Sciatic nerve (tissue), 1 donor: ENCODE measurements around a stretch of chr10.

GRCh38 chr10:59175570-59175982 is 867 bp upstream of the PHYHIPL start:
- PRO-cap = no peak

- PRO-cap = no peak
Measured at GRCh38 chr10:59388039-59388392, 25.7 kb upstream of the FAM13C start.

DNA sequence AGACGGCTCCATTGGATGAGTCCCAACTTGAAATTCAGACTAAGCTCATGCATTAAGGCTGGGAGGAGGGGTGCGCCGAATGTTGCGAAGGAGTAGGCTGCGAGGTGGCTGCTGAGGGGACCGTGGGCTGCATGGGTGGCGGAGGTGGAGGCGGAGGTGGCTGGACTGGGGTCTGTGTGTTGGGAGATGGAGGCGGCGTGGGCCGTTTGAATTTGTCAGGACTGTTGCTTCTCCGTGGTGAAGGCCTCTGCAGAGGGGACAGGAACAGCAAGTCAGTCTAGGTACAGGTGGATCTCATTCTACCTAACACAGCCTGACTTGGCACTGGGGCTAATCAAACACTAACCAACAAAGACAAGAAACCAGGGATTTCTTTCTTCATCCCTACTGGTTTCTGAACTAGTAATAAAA is 39.6 kb upstream of the MRLN start:
- PRO-cap = no peak

DNA sequence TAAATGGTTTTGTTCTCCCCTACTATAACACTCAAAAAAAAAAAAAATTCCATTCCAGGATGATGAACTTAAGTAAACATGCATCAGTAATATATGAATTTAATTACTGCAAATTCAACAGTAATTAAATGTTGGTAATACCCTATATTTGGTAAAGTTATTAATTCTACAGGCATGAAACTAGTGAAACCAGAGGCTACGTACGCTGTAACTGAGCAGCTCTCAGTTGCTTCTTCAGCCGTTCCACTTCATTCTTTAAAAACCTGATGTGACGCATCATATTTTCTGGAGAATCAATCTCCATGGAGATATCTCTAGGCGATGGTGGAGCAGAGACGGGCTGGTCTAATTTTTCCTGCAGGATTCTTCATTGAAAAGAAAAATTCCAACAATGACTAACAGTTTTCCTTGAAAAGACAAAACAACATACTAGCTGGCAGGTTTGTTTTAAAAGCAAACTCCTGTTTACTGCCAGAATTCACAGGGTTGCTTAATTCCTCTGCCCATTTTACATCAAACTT is 59.2 kb upstream of the MRLN start:
- PRO-cap = no peak

GRCh38 chr10:59895590-59896216 is 10.7 kb downstream of the CCDC6 start:
- PRO-cap = no peak

- PRO-cap = no peak
Measured at GRCh38 chr10:60285530-60285945, 104.1 kb downstream of the ANK3 start.

DNA sequence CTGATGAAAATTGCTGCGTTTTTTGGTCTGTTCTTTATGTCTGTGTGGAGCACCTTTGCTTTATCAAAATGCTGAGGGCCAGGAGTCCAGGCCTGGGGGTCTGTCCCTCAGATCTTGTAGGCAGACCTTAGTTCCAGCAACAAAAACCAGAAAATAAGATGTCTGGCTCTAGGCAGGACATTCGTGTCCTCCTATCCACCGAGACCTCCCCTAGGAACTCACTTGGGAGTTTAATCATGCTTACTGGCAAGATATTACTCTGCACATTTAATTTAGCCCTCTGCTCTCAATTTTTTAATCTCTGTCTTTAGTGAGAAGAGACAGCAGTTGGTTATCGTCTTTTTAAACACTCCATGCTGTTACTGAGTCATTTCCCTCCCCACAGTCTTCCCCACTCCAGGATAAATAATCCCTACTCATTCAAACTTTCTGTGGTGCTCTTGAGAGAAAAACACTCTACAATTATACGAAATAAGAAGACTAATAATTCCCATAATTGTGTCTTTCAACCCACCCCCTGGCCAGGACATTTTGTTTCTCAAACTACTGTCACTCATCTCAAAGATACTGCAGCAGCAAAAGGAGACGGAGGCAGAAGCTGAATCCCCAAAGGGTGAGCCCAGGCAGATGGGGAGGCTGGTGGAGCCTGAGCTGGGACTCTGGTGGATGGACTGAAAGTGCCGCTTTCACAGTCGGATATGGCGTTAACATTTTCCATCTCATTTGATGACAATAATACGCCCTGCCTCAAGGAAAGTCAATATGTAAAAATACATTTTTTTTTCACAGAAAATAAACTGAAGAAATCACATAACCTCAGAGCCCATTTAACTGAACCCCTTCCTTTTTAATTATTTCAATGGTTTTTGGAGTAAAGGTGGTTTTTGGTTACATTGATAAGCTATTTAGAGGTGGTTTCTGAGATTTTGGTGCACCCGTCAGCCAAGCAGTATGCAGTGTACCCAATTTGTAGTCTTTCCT is 84.2 kb downstream of the ANK3 start:
- PRO-cap = no peak

GRCh38 chr10:60384620-60385290 is 4.9 kb downstream of the ANK3 start:
- PRO-cap = no peak

DNA sequence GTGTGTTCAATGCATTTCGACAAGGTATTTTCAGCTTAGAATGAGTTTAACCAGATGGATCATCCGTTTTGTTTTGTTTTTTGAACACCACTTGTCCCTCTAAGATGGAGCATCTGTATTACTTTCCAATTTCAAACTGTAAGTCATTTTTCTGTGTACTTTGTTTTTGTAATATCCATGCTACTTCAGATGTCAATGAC is 9.0 kb downstream of the CDK1 start:
- PRO-cap = no peak

GRCh38 chr10:60827721-60828695 is 49.7 kb downstream of the CDK1 start:
- PRO-cap = no peak

DNA sequence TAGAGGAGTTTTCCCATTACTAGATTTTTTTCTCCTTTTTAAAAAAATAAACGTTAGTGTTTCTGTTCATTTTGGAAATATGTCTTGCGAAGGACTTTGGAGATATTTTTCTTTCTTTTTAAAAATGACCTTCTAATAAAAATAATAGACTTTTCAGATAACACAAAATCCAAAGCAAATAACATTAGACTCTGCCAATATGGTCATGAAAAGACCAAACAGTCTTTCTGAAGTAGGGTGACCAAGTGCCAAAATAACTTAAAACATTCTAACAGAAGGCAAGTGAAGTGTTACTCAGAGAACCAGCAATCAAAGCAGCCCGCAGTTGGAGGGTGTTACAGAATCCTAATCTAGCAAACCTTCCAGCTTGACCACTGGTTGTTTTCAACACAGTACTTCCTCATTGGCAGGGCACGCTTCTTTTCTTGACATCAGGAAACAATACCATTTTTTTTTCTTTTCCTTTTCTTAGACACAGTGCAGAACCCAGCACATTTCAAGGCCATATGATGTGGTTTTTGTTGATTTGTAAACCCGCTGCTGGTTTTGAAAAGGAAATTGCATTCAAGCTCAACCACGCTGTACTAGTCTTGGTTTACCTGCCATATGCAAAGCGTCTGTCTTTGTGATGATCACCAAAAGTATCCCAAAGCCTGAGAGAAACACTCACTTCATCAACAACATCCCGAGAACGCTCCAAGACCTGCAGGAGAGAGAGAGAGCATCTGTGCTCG is 33.5 kb downstream of the RHOBTB1 start:
- PRO-cap = no peak

DNA sequence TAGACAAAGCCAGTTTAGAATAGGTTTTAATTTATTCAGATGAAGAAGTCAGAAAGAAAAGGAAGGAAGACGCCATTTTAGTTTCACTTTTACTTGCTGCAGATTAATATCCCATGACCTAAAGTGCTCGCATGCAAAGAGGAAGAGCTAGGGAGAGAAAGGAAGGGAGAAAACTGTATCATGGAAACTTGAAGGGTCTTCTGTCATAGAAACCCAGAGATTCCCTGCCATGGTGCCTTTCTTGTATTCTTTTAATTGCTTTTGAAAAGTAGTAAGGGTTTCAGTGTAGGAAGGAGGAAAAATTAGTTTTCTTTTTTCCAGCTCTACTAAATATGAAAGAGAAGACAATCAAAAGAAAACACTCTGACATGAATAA is 55.4 kb downstream of the TMEM26 start:
- PRO-cap = no peak

GRCh38 chr10:61923256-61923784 is 21.8 kb downstream of the ARID5B start:
- PRO-cap = no peak

- PRO-cap = no peak
Measured at GRCh38 chr10:61942862-61943611, 41.5 kb downstream of the ARID5B start.

- PRO-cap = no peak
Measured at GRCh38 chr10:61986585-61987118, 85.2 kb downstream of the ARID5B start.

DNA sequence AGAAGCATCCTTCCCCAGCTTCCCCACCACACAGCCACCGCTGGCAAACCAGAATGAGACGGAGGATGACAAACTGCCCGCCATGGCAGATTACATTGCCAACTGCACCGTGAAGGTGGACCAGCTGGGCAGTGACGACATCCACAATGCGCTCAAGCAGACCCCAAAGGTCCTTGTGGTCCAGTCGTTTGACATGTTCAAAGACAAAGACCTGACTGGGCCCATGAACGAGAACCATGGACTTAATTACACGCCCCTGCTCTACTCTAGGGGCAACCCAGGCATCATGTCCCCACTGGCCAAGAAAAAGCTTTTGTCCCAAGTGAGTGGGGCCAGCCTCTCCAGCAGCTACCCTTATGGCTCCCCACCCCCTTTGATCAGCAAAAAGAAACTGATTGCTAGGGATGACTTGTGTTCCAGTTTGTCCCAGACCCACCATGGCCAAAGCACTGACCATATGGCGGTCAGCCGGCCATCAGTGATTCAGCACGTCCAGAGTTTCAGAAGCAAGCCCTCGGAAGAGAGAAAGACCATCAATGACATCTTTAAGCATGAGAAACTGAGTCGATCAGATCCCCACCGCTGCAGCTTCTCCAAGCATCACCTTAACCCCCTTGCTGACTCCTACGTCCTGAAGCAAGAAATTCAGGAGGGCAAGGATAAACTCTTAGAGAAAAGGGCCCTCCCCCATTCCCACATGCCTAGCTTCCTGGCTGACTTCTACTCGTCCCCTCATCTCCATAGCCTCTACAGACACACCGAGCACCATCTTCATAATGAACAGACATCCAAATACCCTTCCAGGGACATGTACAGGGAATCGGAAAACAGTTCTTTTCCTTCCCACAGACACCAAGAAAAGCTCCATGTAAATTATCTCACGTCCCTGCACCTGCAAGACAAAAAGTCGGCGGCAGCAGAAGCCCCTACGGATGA is 177.1 kb downstream of the RTKN2 start:
- PRO-cap = no peak

GRCh38 chr10:62092172-62092977 is 176.3 kb downstream of the RTKN2 start:
- PRO-cap = no peak

GRCh38 chr10:62503090-62503557 is 129.0 kb downstream of the ZNF365 start:
- PRO-cap = no peak

DNA sequence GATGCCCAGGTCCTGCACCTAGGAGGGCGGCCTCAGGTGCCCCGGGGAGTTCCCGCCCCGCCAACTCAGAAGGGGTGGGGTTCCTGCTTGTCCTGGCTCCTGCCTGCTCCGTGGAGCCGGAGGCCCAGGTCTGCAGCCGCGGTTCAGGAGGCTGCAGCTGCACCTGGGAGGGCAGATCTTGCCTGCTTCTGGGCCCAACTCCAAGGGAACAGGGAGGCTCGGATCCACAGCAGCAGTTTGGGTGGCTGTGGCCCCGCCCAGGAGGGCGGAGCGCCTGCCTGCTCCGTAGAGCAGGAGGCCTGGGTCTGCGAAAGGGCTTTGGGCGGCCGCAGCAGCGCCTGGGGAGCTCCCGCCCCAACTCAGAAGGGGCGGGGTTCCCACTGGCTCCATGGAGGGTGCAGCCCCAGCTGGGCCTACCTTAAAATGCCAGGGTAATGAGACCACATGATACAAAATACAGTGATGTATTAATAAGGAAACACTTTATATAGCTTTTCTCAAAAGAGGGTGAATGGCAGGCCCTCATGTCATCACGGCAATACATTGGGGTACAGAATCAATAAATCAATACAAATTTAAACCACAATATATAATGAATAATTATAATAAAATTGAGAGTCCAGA is 108.3 kb upstream of the EGR2 start:
- PRO-cap = unidirectional peak, minus-strand start at position 210 of the sequence

DNA sequence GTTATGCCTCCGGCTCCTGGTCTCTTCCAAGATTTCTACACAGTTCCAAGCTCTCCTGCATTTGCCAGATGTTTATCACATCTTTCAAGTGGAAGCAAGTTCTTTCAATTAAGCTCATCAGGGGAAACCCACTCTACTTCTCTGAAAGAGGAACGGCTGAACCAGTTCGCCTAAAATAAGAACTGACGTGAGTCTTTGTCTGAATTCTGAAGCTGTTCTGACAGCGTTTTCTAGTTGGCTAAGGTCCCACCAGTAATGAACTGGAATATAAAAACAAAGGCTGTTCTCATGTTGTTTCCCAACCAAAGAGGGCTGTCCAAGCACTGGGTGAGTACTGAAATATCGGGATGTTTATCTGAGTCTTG is 140.8 kb upstream of the NRBF2 start:
- PRO-cap = no peak